Natural killer cell (primary cell): ENCODE measurements around a stretch of chr2.

- PRO-cap, result no peak
These were observed 56.0 kb upstream of the RBM44 start for GRCh38 chr2:237742466-237743056.

GRCh38 chr2:237743571-237744755, 54.6 kb upstream of the RBM44 start:
- PRO-cap, result no peak

DNA sequence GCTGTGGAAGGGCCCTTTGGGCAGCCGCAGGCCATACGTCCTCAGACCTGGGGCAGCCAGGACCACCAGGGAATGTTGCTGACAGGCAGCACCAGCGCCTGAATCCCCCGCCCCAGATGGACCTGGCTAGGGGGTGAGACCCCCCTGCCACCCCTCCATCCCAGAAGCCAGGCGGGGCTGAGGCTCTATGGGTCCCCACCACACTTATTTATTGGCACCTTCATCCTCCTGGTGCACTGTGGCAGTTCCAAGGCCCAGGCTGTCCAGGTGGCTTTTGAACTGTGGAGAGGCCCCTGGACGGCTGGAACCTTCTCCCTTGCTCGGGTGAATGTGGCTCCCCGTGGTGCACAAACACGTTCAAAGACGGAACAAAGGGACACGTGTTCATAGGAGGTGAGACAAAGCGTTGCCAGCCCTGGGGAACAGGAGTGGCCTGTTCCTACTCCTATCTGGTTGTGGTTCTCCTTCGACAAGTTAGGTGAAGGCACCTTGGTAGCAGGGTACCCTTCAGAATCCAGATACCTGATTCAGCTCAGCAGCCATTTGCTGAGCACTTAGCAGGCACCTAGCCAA, 35.1 kb downstream of the RAMP1 start:
- PRO-cap, result no peak

DNA sequence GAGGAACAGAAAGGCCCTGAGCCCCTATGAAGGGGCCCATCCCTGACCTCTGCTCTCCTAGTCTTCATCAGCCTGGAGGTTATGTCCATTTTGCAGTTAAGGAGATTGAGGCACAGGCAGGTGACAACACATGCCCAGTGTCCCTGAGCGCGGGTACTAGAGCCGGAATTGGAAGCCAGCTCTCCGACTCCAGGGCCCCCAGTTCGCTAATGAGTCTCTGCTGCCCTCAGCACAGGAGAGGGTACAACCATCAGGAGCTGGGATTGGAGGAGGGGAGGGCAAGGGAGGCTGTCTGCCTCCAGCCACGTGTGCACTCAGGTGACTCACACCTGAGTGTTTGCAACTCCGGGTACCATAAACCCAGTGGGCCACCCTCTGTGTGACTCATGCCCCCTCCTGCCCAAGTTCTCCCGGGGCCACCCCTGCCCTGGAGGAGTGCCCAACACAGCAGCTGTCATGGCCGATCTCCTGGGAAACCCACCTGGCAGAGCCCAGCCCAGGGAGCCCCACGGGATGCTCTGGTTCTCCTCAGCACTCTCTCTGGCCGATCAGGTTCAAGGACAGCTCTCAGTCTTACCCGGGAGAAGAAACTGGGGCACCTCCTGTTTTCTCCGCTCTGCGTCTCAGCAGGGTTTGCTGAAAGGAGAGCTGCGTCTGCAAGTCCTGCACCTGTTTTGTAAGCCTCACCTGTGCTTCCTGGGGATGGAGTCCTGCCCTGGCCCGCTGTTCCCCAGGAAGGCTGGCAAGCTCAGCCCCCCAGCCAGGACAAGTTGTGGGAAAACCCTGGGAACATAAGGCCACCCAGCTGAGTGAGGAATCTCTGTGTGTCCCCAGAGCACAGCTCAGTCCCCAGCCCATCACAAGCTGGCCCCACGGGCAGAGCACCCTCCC, 44.1 kb upstream of the UBE2F start:
- PRO-cap, result no peak

DNA sequence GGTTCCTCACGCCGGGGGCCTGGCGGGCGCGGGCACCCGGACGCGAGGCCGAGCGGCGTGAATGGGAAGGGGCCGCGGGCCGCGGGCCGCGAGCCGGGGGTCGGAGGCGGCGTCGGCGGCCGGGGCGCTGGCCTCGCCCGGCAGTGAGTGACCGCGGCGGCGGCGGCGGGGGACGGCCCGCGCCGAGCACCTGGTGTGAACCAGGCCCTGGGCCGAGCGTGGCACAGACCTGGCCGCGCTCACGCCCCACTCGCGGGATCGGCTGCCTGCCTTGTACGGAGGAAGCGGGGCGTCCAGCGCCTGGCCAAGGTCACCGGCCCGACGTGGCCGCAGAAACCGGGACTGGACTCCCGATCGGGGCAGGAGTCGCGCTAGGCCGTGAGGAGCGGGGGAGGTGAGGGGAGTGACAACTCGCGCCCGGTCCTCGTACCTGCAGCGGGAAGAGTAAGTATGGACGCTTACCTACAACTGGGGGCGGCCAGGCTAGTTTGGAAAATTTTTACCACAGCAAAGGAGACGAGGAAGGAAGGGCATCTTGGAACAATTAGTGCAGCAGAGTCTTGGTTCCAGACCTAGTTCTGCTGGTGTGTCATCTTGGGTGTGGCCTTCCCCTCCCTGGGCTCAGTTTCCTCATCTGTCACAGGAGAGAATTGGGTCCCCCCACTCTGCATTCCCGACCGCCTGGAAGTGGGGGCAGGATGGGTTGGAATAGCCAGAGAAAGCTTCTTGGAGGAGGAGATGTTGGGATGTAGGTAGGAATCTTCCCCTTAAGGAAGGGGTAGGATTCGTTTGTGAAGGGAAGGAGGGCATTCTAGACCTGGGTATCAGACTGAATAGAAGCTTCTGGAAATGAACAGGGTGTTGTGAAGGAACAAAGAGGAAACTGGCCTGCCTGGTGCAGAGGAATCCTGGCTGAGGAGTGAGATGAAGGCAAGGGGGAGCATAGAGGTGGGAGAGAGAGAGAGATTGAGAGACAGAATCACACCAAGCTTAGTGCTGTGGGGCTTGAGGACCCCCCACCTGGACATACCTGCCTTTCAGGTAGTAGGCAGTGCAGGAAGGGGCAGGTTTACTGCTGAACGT, 775 bp downstream of the UBE2F start:
- PRO-cap, result no peak

GRCh38 chr2:238065038-238065576, 4.3 kb downstream of the SCLY start:
- PRO-cap, result no peak

- PRO-cap, result no peak
These were observed 3.8 kb downstream of the ILKAP start for GRCh38 chr2:238199639-238200186.

- PRO-cap, result no peak
These were observed 879 bp downstream of the HES6 start for GRCh38 chr2:238238775-238239542.

- PRO-cap, result no peak
These were observed 3.3 kb upstream of the HES6 start for GRCh38 chr2:238243108-238243629.

DNA sequence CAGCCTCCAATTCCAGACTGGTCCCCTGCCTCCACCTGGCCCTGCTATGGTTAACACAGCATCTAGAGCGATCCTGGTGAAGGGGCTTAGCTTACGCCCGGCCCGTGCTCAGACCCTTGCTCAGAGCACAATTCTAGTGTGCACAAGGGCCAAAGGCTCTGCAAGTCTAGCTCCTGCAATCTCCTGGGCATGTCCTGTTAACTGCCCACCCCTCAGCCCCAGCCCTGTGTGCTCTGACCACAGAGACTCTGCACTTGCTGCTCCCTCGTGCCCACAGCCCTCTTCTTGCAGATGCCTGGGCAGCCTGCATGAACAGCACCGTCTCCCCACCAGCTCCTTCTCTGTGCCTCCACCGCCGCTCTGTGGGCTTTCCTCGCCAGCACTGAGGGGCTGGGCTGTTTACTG, 6.4 kb downstream of the PER2 start:
- PRO-cap, result no peak

- PRO-cap, result no peak
These were observed 22.2 kb upstream of the ASB1 start for GRCh38 chr2:238404521-238404873.

- PRO-cap, result no peak
These were observed 6.0 kb downstream of the TWIST2 start for GRCh38 chr2:238853590-238854480.

DNA sequence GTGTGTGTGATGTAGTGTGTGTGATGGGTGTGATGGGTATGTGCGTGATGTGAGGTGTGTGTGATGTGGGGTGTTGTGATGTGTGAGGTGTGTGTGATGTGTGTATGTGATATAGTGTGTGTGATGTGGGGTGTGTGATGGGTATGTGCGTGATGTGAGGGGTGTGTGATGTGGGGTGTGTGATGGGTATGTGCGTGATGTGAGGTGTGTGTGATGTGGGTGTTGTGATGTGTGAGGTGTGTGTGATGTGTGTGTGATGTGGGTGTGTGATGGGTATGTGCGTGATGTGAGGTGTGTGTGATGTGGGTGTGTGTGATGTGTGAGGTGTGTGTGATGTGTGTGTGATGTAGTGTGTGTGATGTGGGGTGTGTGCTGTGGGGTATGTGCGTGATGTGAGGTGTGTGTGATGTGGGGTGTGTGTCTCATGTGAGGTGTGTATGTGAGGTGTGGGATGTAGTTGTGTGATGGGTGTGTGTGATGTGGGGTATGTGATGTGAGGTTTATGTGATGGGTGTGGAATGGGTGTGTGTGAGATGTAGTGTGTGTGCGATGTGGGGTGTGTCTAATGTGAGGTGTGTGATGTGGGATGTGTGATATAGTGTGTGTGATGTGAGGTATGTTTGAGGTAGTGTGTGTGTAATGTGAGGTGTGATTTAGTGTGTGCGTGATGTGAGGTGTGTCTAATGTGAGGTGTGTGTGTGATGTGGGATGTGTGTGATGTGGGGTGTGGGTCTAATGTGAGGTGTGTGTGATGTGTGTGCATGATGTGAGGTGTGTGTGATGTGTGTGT, 55.0 kb downstream of the TWIST2 start:
- PRO-cap, result no peak

DNA sequence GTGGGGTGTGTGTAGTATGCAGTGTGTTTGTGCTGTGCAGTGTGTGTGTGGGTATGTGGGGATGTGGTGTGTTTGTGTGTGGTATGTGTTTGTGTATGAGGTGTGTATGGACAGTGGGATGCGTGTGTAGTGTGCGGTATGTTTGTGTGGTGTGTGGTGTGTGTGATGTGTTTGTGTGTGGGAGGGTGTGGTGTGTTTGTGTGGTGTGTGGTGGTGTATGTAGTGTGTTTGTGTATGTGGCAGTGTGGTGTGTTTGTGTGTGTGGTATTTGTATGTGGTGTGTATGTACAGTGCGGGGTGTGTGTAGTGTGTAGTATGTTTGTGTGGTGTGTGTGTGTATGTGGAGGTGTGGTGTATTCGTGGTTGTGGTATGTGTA, 60.8 kb downstream of the TWIST2 start:
- PRO-cap, result no peak

DNA sequence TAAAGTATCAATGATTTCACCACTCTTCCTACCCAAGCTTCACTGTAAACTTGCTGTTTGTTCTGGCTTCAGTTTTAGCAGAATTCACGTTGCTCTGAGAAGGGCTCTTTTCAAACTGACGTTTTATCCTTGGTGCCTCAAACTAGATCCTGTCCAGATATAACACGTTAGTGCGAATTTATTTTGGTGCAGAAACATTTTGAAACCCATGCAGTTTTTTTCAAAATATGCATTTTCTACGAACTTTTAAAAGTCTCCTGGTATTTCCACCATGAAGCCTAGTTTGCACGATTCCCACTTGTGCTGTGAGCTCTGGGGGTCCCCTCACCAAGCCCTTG, 224.2 kb downstream of the TWIST2 start:
- PRO-cap, result no peak

DNA sequence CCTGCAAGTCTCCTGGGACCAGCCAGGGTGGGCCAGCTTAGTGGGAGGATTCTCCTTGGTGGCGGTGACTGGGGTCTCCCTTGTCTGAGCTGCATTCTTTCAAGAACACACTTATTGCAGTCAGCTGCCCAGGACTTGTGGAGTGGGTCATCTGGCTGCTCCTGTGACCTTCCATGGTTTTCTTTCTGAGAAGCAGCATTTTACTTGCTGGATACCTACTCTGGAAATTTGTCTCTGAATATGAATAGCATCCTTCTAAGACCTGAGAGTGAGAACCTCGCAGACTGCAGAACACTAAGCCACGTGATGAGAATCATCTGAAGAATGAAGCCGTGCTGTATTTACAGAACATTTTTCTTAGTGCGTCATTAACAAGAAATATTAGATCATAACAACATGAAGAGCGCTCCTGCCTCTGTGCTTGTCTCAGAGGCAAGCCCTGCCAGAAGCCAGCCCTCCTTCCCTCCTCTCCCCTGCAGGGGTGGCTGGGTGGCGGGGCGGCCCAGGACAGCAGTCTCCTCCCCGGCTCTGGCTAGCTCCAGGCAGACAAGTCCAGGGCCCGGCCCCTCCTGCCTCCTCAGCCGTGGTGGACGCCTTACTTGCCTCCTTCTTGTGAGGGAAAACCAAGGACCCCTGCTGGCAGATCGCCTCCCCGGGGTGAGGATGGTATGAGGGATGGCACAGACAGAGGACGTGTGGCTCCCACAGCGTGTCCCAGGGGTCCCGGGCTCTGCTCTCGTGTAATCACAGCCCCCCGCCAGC, 262.6 kb downstream of the TWIST2 start:
- PRO-cap, result no peak

GRCh38 chr2:239114679-239115276, 266.9 kb downstream of the TWIST2 start:
- PRO-cap, result no peak

- PRO-cap, result no peak
These were observed 271.4 kb downstream of the HDAC4 start for GRCh38 chr2:239129546-239129745.

- PRO-cap, result no peak
These were observed 177.0 kb downstream of the HDAC4 start for GRCh38 chr2:239223421-239224618.

GRCh38 chr2:239230432-239231129, 170.2 kb downstream of the HDAC4 start:
- PRO-cap, result no peak